ENCODE data around the genes IKZF5, BUB3 and NKX1-2.

DNA sequence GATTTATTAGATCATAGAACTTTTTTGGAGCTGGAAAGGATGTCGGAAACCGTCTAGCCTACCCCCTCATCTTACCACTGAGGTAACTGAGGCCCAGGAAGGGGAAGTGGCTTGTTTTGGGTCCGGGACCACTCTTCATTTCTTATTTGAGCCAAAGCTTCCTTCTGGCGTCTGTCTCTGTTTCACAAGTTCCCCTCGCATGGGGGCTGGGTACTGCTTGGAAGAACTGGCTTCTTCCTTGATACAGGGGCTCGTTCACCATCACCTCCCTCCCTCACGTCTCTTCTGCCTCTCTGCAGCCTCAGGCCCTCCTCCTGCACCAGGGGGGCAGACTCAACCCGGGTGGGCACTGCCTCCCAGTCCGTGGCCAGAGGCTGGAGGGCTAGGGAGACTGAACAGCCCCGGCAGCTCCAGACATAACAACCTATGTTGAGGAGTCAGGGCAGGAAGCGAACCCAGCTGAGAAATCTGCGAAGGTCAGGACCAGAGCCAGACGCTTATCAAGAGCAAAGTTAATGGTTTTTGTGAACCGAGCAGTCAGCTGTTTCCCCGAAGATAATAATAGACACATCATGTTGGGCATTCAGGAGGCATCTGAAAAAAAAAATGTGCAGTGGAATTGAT lies 12.9 kb downstream of the HTRA1 start:
- PRO-cap: no peak
- RAMPAGE, long total RNA, 4 experiments: no peak in any of the 4 experiments

DNA sequence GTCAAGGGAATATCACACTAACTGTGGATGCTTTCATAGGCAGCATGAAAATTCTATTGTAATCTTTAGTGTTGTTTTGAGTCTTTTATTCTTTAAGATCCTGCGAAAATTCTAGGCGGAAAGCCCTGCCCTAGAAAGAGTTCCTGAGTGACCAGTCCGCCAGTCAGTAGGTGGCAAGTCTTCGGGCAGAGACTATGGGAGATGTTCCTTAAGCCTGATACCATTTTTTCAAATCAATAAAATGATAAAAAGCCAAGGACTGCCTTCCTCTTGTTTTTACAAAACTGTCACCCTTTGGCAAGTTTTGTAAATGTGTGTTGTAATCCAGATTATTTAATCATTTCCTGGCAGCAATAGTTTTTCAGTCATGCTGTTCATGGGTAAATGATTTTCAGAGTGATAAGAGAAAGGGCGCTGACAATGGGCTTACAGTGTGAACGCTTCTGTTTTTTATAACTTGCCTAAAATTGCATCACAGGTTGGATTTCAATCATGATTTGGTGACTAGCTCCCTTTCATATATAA lies 19.1 kb upstream of the DMBT1 start:
- PRO-cap: no peak
- RAMPAGE, long total RNA, 4 experiments: no peak in any of the 4 experiments

DNA sequence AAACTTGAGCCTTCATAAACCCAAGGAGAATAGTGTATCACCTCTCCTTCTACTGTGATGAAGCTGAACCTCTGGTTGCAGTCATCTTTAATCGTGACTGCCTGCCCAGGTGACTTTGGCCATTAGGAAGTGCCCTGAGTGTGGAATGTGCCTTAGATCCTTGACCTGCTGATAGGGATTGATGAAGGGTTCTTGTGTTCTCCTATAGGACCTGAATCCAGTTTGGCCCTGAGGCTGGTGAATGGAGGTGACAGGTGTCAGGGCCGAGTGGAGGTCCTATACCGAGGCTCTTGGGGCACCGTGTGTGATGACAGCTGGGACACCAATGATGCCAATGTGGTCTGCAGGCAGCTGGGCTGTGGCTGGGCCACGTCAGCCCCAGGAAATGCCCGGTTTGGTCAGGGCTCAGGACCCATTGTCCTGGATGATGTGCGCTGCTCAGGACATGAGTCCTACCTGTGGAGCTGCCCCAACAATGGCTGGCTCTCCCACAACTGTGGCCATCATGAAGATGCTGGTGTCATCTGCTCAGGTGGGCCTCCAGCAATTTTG lies 28.3 kb downstream of the DMBT1 start:
- PRO-cap: no peak
- RAMPAGE, long total RNA, 4 experiments: no peak in any of the 4 experiments

DNA sequence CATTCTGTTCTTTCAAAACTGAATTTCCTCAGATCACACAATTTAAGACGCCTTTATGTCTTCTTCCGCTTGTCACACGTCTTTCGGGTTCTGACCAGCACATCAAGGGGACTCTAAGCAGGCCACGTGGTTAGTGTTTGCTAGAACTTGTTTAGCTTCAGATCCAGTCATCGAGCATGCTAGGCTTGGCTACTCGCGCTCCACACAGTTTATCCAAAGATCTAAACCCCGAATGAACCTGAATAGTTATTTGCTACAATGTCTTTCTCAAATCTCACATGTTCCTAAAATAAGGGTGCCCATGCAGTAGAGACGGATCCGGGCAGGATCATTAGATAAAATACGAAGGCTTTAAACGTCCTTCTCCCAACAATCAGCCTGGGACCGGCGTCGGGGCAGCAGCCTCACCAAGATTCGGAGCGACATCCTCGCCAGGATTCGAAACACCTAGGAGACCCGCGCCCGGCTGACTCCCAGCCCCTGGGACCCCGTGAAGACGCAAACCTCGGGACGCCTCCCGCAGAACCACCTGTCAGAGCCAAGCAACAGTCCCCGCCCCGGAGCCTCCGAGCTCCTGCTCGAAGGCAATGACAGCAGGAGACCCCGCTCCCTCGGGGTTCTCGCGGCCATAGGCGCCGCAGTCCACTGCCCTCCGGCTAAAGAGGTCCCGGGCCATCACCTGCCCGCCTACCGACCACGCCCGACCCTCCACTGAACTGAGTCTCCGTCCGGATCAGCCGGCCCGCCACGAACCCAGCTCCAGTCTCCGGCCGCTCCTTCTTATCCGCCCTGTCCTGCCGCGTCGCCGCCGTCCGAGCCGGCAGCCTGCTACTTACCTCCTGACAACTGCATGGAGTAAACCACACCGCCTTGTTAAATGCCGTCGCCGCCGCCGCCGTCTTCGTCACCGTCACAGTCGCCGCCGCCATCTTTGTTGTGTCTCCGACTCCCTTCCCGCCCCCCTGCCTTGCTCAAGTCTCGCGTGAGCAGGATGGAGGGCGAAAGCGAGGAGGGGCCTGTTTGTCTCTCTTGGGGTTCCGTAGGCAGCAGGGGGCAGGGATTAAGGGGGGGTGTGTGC lies at the start of gene IKZF5:
Gene IKZF5 (minus strand): TSS at position 938 of the 1,078 bp plus-strand sequence.
- PRO-cap: bidirectional peak, plus-strand start outside the sequence, minus-strand start at position 918 of the sequence
- RAMPAGE, long total RNA, 4 experiments: start-site peak on the minus strand in 4 of 4 experiments, centred at positions 832 to 930 of the sequence, 12 to 64 reads per replicate

DNA sequence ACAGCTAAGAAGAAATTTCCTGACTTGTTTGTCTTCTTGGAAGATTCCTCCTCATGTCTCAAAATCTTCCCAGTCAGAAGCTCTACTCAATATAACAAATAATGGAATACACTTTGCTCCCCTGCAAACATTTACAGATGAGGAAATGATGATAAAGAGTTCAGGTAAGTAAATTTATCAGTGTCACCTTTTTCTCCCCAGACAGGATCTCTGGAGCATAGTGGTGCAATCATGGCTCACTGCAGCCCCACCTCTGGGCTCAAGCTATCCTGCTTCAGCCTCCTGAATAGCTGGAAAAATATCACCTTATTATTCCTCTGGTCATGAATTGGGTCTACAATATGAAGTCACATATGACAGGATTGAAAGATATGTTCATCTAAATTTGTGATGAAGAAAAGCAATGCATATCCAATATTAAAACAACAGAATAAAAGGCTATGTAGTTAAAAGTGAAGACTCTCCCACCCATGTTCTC lies 25.6 kb downstream of the ACADSB start:
- PRO-cap: no peak
- RAMPAGE, long total RNA, 4 experiments: no peak in any of the 4 experiments

DNA sequence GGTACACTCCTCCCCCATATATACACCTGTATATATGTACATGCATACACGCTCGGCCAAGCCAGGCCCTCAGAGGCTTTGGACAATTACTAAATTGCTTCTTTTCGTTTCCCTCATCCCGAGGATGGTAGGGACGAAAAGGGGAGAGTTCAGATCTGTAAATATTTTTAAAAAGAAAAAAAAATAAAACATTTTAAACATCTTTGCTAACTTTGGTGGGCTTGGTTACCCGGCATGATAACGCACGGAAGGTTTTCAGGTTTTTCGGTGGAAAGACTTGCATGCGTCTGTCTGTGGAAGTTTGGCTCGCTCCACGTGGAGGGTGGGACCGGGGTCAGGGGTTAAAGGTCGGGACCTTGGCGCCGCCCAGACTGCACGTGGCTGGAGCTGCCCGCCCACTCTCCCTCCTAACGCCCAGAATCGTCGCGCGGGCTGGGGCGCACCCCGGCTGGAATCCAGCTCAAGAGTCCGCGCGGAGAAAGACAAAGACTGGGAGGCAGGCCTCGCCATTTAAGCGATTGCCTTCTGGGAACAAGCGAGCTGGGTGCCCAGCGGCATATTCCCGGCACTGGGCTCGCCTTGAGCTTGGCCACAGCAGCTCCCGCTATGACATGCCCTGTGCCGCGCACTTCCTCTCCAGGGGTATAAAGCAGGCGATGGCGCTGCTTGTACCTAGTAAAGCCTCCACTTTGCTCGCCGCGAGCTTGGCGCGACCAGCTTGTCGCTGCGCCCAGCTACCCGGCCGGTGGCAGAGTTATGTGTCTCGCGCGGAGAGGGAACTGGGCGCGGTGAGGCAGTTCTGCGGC lies 2.7 kb downstream of the HMX2 start:
- PRO-cap: no peak
- RAMPAGE, long total RNA, 4 experiments: no peak in any of the 4 experiments

DNA sequence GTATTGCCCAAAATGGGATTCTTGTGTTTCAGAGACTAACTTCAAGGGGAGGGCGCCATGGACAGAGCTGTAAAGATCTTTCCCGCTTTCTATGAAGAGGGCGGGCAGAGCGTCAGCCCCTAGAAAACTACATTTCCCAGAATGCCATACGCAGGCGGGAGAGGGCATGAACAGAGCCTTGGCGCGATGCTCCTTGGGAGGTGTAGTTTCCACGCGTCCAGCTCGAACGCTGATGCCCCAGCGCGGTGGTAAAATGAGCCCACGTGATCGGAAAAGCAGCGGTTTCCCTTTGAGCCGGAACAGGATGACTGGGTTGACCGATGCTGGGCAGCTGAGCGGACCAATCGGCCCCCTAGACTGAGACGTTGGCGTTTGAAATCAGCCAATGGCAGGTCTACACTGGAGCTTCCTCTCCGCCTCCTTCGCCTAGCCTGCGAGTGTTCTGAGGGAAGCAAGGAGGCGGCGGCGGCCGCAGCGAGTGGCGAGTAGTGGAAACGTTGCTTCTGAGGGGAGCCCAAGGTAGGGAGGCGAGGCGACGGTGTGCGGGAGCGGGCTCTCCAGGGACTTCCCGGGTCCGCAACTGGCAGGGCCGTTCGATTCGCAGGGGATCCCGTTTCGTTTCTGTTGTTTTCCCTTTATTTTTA lies at the start of gene BUB3:
Gene BUB3 (plus strand): TSS at position 436 of the 644 bp plus-strand sequence.
- PRO-cap: unidirectional peak, plus-strand start at position 436 of the sequence
- RAMPAGE, long total RNA, 4 experiments: start-site peak on the plus strand in 4 of 4 experiments, centred at positions 432 to 440 of the sequence, 455 to 1,496 reads per replicate

- PRO-cap: no peak
- RAMPAGE, long total RNA, 4 experiments: no peak in any of the 4 experiments
Observed at GRCh38 chr10:123203612-123204526, 49.7 kb downstream of the BUB3 start.

DNA sequence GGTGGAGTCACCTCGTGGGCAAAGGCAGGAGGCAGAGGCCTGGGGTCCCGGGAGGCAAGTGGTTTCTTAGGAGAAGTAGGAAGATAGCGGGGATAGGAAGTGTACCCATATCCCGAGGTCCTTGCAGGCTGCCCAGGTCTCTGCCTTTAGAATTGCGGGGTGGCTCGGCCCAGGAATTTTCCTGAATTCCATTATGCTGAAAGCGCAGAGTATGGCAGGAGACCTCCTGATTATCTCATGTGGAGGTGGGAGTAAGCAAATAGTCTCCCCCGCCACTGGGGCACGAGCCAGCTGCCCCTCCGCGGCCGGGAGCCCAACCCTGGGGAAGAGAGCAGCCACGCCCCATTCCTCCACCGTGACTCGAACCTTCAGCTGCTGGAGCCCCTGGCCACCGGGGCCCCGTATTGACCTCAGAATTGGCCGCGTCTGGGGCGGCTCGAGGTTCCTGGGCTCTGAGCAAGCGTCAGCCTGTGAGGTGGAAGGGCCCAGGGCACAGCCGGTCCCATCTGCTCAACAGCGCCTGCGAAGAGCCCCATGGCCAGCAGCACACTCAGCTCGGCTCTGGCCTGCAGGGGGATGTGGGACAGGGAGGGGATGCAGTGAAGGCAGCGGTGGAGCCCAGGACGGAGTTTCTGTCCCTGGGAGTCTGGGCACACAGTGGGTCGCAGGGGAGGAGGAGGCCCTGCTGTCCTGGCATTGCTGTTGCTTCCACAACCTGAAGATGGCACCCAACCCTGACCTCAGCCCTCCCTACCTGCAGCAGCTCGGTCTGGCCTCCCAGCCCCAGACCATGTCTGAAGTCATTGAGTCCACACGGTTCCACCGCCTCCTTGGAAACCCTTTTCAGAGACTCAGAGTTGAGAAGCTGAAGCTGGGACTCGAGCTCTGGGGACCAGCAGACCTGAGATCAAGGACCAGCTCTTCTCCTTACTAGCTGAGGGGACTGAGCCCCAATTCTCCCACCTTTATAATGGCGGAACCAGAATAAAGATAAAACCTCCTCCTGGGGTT lies 97.8 kb downstream of the CHST15 start:
- PRO-cap: no peak
- RAMPAGE, long total RNA, 4 experiments: no peak in any of the 4 experiments

- PRO-cap: no peak
- RAMPAGE, long total RNA, 4 experiments: no peak in any of the 4 experiments
Observed at GRCh38 chr10:124044496-124045324, 48.7 kb downstream of the CHST15 start.

DNA sequence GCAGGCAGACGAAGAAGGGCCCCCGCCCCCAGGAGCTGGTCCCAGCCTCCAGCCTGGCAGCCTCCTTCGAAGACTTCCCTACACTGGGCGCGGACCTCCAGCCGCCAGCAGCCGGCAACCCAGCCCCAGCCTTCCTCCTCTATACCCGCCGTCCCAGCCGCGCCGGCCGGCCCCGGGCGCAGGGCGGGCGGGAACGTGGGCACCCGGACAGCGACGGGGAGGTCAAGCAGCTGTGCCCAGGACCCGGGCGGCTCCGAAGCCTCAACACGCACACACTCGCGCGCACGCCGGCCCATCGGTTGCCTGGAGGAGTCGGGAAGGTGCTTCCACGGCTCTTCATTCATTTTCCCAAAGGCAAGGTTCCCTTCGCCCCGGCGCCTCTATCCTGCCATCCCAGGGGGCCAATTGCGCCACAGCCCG lies 1.6 kb downstream of the CHST15 start:
- PRO-cap: no peak
- RAMPAGE, long total RNA, 4 experiments: no peak in any of the 4 experiments

- PRO-cap: no peak
- RAMPAGE, long total RNA, 4 experiments: no peak in any of the 4 experiments
Observed at GRCh38 chr10:124388959-124389689, 29.6 kb downstream of the OAT start.

- PRO-cap: no peak
- RAMPAGE, long total RNA, 4 experiments: no peak in any of the 4 experiments
Observed at GRCh38 chr10:124449851-124450508, at the start of gene NKX1-2. Gene NKX1-2 (minus strand): TSS chr10:124450035.

DNA sequence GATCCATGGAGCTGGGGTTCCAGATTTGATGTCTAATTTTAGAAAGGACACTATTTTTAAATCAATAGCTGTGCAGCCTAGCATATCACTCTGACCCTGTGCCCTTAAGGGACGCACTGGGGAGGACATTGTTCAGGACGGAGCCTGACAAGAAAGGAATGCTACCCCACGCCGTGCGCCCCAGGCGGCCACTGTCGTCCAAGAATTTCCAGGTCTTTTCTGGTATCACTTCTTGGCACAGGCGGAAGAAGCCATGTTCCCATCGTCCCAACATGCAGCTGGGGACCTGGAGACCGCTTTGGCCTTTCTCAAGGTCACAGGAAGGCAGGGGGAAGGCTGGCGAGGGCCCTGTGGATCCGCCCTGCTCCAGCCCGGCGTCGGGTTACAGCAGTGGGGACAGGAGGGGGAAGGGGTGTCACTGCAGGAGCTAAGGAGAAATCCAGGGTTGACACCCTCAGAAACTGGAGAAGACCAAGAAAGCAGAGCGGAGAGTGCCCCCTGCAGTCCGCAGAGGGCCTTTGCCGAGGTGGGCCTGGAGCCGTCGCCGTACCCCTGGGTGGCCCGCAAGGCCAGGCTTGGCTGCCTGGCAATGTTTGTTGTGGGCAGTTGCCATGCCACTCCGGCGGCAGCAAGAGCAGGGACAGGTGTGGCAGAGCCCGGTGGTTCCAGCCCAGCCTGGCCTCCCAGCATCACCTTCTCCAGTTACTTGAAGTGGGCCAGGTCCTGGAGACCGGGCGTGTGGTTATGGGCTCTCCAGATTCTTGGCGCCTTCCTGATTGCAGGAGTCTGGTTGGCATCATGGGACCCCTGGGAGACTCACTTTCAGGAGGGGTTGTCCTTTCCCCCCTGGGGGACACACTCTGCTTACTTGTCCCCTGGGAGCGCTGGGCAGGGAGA lies 104.1 kb downstream of the LHPP start:
- PRO-cap: no peak
- RAMPAGE, long total RNA, 4 experiments: no peak in any of the 4 experiments

- PRO-cap: no peak
- RAMPAGE, long total RNA, 4 experiments: no peak in any of the 4 experiments
Observed at GRCh38 chr10:124620693-124621294, 123.4 kb downstream of the FAM53B start.

DNA sequence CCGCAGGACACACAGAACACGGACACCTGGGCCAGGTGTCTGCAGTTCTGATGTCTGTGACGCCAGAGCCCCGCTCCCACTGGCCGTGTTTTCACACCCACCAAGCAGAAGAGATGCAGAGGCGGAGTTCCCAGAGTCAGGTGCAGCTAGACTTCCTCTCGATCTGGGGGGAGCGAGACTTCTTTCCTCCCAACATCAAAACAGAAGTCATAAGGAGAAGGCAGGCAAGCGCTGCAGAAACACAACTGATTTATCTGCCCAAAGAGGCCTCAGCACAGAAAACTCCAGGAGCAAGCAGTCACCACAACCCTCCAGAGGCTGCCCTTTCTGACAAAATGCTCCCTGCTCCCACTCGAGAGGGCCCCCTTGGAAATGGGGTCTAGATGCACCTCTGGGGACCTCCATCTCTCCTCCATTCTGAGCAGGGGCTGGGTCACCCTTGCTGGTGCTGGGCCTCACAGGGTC lies 107.4 kb downstream of the FAM53B start:
- PRO-cap: no peak
- RAMPAGE, long total RNA, 4 experiments: no peak in any of the 4 experiments

DNA sequence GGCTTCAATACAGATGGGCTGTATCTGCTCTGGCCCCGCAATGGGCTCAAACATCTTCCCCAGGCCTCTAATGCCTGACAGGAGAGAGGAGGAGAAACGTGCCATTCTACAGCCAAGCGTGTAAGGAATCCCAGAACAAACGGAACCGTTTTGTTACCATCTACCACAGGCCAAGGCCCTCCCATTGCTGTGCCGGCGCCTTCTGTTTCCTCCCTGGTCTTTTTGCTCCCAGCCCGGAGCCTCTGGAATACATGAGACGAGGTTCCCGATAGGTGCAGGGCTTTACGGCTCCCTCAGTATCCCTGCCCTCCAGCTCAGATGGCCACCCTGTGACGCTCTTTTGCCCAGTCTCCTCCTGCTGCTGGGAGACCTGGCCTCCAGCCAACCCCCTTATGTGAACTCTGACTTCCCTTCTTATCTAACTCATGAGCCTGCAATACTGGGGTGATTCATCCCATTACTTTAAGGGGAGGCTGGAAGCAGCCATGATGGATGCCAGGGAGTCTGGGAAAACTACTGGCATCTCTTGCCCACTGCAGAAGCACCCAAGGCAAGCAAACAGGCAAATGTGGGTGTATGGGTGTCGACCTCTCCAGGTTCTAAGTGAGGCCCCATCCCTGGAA lies 97.8 kb downstream of the FAM53B start:
- PRO-cap: no peak
- RAMPAGE, long total RNA, 4 experiments: no peak in any of the 4 experiments

- PRO-cap: no peak
- RAMPAGE, long total RNA, 4 experiments: no peak in any of the 4 experiments
Observed at GRCh38 chr10:124657796-124658313, 86.3 kb downstream of the FAM53B start.

DNA sequence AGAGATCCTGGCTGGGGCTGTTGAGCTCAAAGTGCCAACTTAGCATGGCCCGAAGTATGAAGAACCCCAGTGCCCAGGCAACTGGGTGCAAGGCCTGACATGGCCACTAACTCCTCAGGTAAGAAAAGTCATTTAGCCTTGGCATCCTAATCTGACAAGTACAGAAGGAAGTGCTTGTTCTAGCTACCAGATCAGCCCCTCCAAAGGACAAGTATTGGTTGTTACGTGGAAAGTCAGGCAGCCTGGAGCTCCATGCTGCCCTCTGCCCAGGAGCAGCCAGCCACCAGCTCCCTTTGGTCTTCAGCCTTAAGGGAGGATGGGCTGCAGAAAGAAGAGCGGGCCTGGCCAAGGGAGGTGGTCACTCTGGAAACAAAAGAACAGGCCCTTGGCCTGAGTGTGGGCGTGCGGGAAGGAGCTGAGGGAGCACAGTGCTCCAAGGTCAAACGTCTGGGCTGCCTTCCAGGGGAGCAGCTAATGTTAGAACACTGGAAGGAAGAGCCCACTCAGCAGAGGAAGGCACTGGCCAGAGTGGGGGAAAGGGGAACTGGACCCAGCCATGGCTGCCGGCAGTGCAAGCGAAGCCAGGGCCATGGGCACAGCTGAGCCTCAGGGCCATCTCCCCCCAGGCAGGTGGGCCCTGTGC lies 42.9 kb downstream of the FAM53B start:
- PRO-cap: no peak
- RAMPAGE, long total RNA, 4 experiments: no peak in any of the 4 experiments

DNA sequence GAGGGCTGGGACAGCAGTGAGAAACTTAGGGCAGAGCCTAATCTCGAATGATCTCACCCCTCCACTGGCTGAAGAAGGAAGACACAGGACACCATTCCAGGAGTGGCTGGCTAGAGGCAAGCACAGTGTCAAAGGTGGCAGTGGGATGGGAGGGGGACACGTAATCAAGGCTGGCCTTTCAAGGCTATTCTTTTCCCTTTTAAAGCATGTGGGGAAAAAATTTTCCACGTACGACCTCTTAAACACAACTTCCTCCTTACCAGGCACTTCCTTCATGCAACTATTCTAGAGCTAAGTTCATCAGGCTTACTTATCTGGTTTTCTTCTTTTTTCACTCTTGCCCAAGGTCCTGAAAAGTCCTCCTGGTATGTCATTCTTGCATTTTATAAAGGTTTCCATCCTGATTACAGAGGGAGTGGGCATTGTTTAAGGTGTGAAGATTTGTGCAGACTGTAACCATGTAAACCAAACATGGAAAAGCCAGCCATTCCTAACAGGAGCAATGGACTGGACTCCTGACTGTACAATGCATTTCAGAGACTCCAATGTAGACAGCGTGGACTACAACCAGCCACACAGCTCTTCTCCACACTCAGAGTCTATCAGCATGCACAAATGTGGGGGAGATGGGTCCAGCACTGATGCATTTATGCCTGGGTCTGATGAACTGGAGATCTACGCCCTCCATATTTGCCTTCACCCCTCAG lies 14.8 kb downstream of the FAM53B start:
- PRO-cap: no peak
- RAMPAGE, long total RNA, 4 experiments: no peak in any of the 4 experiments

Data from omental fat pad (tissue), 4 donors.